Measurements from ENCODE around the gene IKZF1.

DNA sequence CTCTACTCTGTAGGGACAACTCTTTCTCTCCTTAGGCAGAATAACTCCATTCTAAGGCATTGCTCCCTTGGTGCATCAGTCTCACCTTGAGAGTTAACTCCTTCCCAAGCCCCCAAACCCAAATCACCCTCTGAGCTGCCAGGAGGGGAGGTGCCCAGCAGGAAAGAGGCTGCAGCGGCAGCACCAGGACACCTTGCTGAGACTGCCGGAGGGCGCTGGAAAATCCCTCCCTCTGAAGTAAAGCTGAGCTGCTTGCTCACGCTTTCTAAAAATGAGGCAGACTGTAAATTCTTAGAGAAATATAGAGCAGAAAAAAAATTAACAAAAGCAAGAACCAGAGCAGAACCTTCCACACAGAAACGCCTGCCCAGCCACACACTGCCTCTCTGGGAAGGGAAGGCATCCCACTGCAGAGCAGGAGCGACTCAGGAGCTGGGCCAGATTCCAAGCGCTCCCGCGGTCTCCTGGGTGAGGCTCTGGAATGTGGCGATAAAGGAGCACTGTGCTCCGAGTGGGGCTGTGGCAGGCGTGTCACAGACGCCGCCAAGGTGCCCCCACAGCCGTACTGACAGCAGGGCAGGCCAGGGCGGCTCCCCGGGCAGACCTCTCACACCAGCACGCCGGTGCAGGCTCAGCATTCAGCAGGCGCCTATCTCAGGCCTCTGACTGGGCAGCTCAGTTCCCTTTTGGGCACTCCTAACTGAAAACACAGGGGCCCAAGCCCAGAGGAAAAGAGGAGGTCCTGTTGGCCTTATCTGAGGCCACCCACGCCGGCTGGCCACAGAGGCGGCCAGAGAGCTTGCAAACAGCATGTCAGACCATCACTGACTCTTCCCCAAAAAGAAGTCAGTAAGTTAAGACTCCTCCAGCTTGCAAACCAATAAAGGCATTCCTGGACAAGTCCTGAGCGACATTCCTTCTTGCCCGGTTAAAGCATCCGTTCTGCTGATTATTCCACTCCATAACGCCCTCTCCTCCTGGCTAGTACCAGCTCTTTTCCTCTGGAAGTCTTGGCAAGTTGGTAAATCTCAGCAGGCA lies 202.0 kb downstream of the TNS3 start:
- RRBS, 2 experiments, result no CpG with 5 or more reads among the region's 27 CpGs

GRCh38 chr7:47402844-47403985 lies 178.7 kb downstream of the TNS3 start:
- RRBS, 2 experiments, result no CpG with 5 or more reads among the region's 20 CpGs

GRCh38 chr7:47454116-47454759 lies 127.7 kb downstream of the TNS3 start:
- RRBS, 2 experiments, result no CpG with 5 or more reads among the region's 9 CpGs

DNA sequence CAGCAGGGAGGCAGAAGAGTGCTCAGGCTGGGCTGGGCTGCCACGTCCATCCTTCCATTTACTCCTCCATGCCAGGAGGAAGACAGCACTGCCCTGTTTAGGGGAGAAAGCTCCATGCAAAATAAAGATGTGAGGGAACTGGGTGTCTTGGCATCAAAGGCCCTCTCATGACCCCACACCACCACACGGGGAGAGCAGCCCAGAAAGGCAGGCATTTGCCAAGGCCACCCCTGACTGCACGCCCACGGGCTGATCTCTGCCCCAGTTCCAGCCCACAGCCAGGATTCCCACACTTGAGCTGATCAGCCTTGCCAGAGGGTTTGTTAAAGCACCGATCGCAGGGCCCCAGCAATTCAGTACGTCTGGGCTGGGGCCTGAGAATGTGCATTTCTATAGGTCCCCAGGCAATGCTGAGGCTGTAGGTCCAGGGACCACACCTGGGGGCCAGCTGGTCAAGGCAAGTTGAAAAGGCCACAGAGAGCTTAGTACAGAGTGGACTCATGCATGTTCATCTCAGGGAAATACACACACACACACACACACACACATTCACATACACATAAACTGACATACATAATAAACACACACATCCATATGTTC lies 103.9 kb downstream of the TNS3 start:
- RRBS, 2 experiments, result no CpG with 5 or more reads among the region's 7 CpGs

- RRBS, 2 experiments, result no CpG with 5 or more reads among the region's 7 CpGs
Observed at GRCh38 chr7:47518736-47519152, 63.2 kb downstream of the TNS3 start.

DNA sequence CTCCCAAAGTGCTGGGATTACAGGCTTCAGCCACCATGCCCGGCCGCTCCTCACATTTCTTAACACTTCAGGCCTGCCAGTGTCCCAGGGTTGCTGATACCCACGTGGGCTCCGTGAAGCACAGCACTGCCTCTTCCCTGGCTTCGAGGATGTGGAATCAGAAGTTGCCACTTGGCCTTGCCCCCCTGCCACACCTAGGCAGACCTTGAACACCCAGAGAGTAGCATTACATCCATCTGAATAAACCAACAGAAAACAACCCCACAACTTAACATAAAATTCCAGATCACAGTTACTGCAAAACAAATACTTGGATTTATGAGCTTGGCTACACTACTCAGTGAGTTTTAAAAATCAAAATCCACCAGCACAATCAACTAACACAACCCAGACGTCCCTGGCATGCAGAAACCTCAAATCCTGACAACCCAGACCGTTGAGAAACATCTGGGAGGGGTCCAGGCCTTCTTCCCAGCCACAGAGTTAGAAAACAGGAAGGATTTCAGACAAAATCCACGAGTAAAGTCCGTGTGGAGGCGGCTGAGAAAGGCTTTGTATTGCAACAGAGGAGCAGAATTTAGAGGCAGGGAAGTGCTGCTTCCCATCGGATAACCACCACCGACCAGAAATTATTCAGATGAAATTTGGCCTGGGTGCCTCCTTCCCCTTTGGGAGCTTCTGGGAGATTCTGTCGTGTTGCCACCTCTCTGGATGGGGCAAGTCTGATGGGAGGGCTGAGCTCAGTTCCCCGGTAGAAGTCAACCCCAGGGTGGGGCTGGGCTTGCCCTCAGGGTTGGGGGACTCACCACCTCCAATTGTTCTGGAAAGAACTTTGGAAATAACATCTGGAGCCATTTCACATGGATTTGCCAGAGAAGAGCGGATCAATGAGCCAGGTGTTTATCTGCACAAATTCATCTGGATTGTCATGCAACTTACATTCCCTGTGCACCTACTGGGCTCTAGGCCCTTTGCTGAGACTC lies 61.5 kb downstream of the TNS3 start:
- RRBS, 2 experiments, result no CpG with 5 or more reads among the region's 15 CpGs

DNA sequence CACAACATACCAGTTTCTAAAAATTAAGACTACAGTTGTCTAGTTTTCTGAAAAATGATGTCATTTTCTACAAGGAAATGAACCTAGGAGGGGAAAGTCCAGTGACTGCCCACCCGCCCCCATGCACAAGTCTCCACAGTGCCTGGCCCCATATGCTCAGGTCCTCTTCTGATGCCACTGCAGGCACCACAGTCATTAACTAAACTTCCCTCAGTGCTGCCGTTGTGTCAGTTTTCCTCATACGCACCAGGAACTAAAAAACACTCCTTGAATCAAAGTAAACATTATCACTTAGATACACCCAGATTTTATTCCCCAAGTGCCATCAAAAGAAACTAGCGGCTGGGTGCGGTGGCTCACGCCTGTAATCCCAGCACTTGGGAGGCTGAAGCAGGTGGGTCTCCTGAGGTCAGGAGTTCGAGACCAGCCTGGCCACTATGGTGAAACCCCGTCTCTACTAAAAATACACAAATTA lies 6.9 kb upstream of the TNS3 start:
- RRBS, 2 experiments, result no CpG with 5 or more reads among the region's 8 CpGs

GRCh38 chr7:47600633-47601184 lies 18.8 kb upstream of the TNS3 start:
- RRBS, 2 experiments, result no CpG with 5 or more reads among the region's 7 CpGs

- RRBS, 2 experiments, result 7% methylated on average over 3 of the region's 27 CpGs; no CpG with 5 or more reads in 1 of the 2 experiments
Observed at GRCh38 chr7:47634955-47635952, 53.3 kb upstream of the TNS3 start.

GRCh38 chr7:50149300-50149680 lies 53.6 kb downstream of the SPATA48 start:
- RRBS, 2 experiments, result no CpG with 5 or more reads among the region's 2 CpGs

DNA sequence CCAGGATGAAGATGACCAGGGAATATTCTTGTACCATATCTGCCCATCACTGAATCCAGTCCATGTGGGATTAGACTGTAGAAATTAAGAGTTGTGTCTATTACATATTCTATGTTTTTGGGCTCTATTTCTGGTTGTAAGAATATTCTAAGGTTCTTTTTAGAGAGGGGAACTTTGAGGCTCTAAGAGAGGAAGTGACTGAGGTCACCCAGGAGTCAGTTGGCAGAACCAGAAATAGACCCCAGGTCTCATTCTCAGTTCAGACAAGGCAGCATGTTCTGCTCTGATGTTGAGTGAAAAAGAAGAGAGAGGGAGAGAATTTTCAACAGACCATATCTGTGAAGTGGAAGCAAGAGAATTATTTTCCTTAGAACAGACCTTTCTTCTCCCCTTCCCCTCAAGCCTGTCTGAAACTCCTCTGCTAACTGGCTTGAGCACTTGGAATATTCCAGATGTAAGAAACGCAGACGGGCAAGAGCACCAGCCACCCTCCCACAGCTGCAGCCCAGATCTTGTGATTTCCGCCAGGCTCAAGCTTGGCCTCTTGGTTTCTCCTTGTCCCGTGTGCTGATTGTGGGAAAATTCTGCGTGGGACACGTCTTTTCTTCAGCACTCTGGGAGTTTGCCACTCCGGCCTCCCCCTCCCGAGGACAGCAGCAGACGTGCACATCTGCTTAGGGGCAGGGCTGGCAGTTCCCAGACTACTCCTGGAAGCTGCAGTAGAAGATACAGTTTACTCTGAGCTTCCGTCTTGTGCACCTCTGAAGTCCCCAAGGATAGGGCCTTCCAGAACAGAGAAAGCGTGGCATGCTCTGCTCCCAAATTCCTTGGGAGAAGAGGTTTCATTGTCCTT lies 22.8 kb upstream of the IKZF1 start:
- RRBS, 2 experiments, result no CpG with 5 or more reads among the region's 11 CpGs

- RRBS, 2 experiments, result 3 to 8% methylated on average over 13 to 19 of the region's 76 CpGs
Observed at GRCh38 chr7:50304384-50305372, at the start of gene IKZF1. Gene IKZF1, plus strand, starts transcription at chr7:50304716.

GRCh38 chr7:50308433-50309630 lies 4.3 kb downstream of the IKZF1 start:
- RRBS, 2 experiments, result no CpG with 5 or more reads among the region's 19 CpGs

- RRBS, 2 experiments, result no CpG with 5 or more reads among the region's 7 CpGs
Observed at GRCh38 chr7:50339834-50340772, 35.6 kb downstream of the IKZF1 start.

DNA sequence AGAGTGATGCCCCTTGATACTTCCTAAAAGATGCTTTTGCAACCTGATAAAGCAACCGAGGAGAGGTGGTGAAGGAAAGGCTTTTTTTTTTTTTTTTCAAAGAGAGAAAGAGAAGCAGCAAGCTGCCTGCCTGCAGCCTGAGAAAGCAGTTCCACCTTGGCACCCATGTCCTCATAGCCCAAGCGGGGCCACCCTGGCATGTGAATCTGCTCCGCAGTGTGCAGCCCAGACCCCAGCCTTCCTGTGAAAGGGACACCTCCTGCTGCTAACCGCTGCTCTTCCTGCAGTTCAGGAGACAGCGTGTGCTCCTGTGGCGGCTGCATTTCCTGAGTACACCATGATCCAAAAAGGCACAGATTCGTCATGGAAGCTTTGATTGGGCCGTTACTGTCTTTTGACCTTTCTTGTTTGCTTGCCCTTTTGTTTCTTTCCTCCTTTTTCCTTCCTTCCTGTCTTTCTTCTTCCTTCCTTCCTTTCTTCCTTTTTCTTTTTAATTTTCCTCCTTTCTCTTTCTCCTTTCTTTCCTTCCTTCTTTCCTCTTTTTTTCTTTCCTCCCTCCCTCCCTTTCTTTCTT lies 38.1 kb downstream of the IKZF1 start:
- RRBS, 2 experiments, result no CpG with 5 or more reads among the region's 8 CpGs

GRCh38 chr7:50393842-50394344 lies 56.3 kb downstream of the FIGNL1 start:
- RRBS, 2 experiments, result no CpG with 5 or more reads among the region's 6 CpGs

- RRBS, 2 experiments, result no CpG with 5 or more reads among the region's 9 CpGs
Observed at GRCh38 chr7:50502163-50502760, 52.1 kb upstream of the FIGNL1 start.

DNA sequence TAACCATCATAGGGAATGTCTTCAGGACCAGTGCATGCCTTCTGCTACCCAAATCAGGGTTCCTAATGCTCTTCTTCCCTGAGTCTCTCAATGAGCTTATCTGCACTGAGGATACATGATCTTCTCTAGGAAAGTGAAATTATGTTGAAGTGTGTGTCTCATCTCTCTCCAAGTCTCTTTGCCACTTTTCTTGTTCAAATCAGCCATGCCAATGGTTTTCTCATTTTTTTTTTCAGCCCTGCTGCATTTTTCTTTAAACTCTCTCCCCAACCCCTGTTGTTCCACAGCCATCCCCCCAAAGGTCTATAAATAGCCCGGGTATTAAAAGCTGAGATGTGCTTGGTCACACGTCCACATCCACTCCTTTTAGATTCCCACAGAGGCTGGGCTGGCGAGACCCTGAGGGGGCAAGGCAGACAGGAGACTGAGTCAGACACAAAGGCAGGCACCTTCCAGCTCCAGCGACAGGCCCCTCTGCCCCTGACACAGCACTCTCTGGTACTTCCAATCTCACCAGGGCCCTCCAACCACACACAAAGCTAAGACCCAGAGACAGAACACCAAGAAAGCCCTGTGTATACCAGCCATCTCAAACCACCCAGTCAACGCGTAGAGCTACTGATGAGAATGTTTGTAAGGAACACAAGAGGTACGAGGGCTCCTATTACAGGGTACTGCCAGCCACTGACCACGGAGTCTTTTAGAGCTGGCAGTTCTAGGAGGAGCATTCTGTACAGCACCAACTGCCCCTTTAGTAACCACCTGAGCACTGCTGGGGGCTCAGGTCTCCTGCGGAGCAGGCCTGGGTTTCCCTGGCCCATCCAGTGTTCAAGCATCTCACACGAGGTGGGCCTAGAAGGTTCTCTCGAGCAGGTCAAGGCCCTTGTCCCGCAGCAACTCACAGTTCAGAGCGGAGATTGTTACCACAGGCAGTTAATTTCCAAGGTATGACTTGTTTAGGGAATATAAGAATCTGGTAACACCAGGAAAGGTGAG lies 64.1 kb upstream of the DDC start:
- RRBS, 2 experiments, result no CpG with 5 or more reads among the region's 13 CpGs

GRCh38 chr7:50653086-50653483 lies 87.9 kb upstream of the DDC start:
- RRBS, 2 experiments, result no CpG with 5 or more reads among the region's 10 CpGs

- RRBS, 2 experiments, result no CpG with 5 or more reads among the region's 13 CpGs
Observed at GRCh38 chr7:50703203-50704133, 79.2 kb downstream of the GRB10 start.

All from Panc1 (cell line).